PFSK-1 (cell line): ENCODE data around the genes PIK3AP1 and RRP12.

DNA sequence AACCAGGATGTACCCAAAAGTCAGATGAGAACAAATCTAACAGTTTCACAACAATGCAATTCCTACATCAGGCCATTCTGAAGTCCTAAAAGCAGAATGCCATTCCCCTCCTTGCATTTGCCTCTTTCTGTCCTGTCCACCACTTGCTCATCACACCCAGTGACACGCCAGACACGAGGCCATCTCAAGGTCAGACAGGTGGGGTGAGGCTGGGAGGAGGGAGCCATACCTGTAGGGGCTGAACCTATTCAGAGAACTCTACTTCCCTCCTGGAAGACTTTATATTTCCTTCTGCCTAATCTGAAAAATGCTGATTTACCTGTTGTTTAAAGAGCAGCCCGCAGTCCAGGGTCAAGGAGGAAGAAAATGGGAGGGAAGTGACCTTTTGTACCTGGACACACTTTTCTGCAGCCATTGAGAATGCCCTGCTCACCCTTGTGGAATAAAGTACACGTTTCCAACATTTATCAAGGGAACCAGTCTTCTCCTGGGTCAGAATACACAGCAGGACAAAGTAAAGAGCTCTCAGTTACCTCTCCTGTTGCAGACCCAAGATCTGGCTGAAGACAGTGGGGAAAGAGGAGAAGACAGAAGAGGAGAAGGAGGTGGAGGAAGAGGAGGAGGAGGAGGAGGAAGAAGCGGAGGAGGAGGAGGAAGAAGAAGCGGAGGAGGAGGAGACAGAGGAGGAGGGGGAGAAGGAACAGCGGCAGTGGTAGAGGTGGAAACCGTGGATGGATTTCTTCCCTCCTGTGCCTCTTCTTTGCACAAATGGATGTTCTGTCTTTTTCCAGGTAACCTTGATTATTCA lies 1.1 kb upstream of the BLNK start:
- RRBS, result no CpG with 5 or more reads among the region's 8 CpGs

DNA sequence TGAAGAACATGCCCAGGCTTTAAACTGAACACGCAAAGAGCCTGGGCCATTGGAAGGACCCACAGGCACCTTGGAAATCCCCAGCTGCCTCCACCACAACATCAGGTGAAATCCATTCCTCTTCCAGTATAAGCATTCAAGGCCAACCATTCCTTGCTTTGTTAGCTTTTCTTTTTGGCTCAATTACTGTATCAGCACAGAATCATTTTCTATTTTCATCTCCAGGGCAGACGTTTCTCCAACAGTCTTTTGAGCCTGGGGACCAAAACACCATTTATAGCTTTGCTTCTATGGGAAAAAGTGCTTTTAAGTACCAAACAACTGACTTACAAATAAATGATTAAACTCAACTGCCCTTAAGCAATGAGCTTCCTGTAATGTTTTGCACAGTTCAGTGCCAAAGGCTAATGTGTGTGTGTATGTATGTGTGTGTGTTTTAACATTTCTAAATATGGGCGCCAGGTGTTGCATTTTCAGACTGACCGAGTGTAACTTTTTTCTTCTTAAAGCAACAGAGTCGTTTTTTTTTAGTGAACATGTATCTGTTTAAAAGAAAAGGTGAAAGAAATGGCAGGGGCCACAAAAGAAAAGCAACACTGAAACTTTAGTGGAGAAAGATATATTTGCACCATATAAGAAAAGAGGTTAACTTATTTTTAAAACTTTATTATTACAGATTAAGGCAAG lies 16.3 kb upstream of the BLNK start:
- RRBS, result no CpG with 5 or more reads among the region's 5 CpGs

- RRBS, result 2% methylated on average over 16 of the region's 29 CpGs
Observed at GRCh38 chr10:96513081-96513461, 655 bp downstream of the TLL2 start.

GRCh38 chr10:96520773-96521601 lies 7.3 kb upstream of the TLL2 start:
- RRBS, result no CpG with 5 or more reads among the region's 4 CpGs

- RRBS, result no CpG with 5 or more reads among the region's 7 CpGs
Observed at GRCh38 chr10:96545825-96546904, 32.4 kb upstream of the TLL2 start.

- RRBS, result no CpG with 5 or more reads among the region's 12 CpGs
Observed at GRCh38 chr10:96650932-96651686, 64.3 kb upstream of the TM9SF3 start.

DNA sequence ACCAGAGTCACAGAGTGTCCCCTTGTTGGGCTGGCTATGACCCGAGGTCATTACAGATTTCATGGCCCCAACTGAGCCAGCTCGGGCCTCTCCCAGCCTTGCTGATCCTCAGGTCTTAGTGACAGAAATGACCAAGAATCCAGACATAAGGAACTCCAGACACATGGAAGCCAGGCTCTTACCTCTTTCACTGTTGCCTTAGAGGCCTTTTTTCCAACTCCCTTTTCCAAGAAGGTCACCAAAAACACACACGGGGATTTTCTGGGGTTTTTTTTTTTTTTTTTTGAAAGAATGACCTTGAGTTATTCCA lies 44.0 kb downstream of the PIK3AP1 start:
- RRBS, result no CpG with 5 or more reads among the region's 3 CpGs

DNA sequence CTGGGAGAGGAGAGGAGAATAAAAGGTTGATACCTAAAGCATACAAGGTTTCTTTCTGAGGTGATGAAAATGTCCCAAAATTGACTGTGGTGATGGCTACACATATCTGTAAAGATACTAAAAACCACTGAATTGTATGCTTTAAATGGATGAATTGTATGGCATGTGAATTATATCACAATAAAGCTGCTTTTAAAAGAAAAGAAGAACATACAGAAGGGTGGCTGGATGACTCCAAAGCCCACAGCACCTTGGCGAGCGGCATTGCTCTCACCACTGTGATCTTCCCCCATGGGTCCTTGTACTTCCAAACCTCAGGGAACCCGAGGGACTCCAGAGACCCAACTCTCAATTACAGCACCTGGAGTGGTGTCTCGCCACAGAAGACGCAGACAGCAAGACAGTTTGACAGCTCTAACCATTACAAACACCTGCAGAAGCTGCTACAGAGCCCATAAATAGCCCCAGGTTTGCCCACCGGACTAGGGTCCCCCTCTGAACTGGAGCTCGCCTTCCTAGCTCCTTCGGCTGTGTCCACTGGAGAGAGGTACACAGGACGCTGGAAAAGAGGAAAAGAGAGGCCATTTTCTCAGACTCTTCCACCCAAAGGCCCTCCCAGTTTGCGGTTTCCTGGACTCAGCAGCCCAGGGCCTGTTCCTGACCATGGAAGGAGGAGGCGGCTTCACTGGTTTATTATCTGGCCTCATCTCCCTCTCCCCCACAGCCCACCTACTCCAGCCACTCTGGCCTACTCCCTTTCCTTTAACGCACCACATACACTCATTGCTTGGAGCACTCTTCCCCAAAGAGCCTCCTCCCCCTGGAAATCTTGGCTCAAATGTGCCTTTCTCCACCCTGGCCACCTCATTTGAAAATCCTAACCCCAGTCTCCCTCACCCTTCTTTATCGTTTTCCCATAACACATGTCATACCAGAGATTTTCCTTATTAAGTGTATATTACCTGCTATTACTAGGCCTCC lies 1.9 kb downstream of the PIK3AP1 start:
- RRBS, result no CpG with 5 or more reads among the region's 13 CpGs

DNA sequence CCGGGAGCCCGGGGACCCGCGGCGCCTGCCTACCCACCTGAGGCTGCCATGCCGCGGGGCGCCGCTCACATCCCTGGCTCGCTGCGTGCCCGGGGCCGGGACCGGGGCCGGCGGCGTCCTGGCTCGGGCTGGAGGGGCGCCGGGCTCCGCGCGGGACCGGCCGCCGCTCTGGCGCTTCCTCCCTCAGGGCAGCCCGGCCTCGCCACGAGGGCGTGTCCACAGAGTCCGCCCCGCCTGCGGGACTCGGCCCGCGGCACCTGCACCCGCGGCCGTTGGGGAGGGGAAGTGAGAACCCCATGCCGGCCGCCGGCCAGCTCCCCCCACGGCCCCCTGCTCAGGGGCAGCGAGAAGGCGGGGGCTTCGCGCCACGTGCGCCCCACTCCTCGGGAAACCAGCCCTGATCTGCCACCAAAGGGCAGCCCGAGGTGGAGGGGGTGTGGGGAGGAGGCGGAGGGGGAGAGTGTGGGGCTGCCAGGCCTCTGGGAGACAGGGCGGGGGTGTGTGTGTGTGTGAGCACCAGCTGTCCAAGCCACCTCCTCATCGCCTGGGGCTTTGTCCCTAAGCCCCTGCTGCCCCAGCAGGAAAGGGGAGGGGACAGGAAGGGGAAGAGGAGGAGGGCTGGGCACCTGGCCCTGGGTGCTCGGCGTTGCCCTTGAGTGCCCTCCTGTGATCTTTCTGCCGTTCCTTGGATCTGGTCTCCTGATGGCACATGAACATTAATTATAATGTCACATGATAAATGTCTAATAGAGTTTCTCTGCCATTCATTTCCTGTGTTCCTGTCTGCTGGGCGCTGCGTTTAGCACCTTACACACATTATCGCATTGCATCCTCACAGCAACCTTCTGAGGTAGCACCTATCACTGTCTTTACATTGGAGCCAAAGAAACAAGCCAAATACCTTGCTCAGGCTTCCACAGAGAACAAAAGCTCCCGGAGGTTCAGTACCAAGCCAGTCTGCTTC lies at the start of gene PIK3AP1:
Gene PIK3AP1 (minus strand): TSS at position 170 of the 964 bp plus-strand sequence.
- RRBS, result 27% methylated on average over 21 of the region's 62 CpGs

GRCh38 chr10:96721309-96721715 lies 998 bp upstream of the PIK3AP1 start:
- RRBS, result no CpG with 5 or more reads among the region's 4 CpGs

- RRBS, result no CpG with 5 or more reads among the region's 2 CpGs
Observed at GRCh38 chr10:96758455-96758910, 38.2 kb upstream of the PIK3AP1 start.

- RRBS, result no CpG with 5 or more reads among the region's 7 CpGs
Observed at GRCh38 chr10:96872070-96872887, 40.2 kb downstream of the LCOR start.

DNA sequence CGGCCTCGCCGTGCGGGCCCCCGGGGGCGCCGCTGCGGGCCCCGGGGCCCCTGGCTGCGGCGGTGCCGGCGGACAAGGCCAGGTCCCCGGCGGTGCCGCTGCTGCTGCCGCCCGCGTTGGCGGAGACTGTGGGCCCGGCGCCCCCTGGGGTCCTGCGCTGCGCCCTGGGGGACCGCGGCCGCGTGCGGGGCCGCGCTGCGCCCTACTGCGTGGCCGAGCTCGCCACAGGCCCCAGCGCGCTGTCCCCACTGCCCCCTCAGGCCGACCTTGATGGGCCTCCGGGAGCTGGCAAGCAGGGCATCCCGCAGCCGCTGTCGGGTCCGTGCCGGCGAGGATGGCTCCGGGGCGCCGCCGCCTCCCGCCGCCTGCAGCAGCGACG lies 550 bp downstream of the FRAT1 start:
- RRBS, result 14% methylated on average over 18 of the region's 53 CpGs

DNA sequence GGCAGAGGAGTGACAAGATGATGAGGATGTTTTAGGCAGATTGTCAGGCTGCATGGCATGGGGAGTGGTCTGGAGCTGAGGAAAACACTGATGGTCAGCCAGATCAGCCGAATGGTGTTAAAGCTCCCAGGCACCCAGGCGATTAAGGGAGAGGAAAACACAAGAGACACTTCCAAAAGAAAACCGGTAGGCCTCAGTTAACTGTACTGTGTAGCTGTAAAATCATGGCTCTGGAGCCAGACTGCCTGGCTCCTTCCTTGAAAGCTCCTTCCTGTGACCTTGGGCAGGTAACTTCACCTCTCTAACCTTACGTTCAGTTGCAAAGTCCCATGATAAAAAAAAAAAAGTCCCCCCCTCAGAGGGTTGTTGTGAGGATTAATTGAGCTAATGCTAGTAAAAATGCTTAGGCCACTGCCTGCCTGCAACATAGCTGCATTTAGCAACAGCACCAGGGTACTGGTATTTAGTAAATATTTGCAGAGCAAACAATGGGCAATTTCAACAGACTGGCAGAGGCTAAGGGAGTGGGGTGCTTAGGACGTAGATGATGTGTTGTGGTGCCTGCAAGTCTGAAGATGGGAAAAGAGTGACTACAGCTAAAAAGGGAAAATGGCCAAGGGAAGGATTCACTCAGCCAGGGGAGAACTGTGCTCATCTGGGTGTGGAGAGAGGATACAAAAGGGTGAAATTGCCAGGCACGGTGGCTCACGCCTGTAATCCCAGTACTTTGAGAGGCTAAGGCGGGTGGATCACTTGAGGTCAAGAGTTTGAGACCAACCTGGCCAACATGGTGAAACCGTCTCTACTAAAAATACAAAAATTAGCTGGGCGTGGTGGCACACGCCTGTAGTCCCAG lies 6.7 kb downstream of the FRAT2 start:
- RRBS, result no CpG with 5 or more reads among the region's 11 CpGs

DNA sequence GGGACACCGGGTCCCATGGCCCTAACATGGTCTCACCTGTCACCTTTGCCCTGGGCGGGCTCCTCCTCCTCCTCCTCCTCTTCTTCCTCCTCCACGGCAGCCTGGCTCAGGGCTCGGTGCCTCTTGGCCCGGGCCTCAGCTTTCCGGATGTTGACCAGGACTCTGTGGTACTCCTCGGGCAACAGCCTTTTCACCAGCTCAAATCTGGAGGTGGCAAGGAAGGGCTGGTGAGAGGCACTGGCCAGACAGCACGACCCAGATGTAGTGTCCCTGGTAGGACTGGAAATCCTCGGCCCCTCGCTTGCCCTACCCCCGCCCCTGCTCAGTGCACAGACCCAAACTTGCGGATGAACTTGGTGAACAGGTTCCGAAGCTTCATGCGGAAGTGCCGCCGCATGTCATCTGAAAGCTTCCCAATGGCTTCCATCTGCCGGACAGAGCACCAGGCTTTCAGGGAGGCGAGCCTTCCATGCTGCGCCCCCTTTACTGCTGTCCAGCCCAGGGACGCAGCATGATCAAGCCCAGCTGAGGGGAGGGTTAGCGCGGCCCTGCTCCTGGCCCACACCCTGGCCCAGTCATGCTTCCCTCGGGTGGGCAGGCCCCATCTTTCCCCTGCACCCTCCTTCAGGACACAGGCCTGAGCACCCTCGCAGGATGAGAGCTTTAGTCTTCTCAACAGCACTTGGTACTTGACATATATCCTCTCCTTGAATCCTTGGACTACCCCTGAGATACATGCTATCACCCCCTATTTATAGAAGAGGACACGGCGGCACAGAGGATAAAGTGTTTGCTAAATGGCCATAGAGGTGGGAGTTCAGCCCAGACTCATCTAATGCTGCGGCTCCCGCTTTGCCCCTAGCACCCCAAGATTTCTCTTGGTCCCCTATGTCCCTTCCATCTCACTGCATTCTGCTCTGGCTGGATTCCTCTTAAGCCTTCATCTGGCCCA lies 32.5 kb upstream of the FRAT2 start:
- RRBS, result no CpG with 5 or more reads among the region's 28 CpGs

DNA sequence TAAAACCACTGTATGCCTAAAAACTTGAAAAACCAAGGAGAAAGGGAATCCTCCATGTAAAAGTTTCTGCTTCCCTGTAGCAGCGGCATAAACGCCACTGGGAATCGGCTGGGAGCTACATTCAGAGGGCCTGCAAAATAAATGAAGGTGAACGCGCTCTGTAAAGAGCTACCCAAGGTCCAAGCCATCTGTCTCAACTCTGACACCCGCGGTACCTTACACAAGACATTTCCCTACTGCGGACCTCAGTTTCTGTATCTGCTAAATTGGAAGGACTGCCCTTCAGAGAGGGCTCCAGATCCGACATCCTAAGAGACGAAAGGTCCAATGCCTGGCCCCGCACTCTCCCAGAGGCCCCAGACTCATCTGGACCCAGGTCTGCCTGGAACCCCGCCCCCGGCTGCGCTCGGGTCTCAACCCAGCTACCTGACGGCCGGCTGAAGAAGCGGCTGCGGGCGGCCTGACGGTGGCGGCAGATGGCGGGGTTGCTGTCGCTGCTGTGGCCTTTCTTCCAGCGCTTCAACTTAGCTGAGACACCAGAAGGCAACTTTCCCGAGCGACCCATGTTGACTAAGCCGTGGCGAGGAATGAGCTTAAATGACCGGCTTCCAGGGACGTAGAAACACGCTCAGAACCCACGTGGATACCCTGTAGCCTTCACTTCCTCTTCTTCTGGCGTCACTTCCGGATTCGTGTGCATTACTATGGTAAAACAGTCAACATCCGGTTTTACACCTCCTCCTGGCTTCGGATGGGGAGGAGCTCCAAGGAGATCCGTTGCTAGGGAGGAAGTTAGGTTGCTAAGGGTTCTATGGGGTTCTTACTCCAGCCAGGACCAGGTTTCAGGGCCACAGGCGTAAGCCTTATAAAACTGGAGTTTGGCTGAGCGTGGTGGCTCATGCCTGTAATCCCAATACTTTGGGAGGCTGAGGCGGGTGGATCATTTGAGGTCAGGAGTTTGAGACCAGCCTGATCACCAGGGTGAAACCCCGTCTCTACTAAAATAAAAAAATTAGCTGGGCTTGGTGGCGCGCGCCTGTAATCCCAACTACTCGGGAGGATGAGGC lies at the start of gene RRP12:
Gene RRP12 (minus strand): TSS at position 674 of the 1,067 bp plus-strand sequence.
- RRBS, result 1% methylated on average over 5 of the region's 47 CpGs

DNA sequence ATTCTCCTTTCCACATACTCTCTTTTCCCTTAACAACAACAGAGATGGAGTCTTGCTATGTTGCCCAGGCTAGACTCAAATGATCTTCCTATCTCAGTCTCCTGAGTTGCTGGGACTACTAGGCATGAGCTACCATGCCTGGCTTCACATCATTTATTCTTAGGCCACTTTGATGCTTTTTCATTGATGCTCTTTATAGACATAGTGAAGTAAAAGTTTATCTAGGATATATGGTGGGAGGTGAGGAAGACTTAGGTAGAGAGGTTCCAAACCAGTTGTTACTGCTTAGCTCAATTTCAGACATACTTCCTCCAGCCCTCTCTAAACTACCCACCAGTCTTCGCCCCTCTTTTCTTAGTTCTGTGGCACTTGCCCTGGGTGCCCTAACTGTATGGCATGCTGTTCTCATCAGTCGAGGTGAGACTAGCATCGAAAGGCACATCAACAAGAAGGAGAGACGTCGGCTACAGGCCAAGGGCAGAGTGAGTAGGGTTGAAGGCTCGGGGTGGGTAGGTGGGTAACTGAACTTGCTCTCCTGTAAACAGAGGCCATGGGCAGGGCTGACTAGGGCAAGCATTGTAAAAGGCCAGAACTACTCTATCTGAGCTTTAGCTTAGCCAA lies 9.4 kb downstream of the ZDHHC16 start:
- RRBS, result no CpG with 5 or more reads among the region's 6 CpGs

- RRBS, result no CpG with 5 or more reads among the region's 10 CpGs
Observed at GRCh38 chr10:97457971-97458907, 12.3 kb downstream of the ZDHHC16 start.

DNA sequence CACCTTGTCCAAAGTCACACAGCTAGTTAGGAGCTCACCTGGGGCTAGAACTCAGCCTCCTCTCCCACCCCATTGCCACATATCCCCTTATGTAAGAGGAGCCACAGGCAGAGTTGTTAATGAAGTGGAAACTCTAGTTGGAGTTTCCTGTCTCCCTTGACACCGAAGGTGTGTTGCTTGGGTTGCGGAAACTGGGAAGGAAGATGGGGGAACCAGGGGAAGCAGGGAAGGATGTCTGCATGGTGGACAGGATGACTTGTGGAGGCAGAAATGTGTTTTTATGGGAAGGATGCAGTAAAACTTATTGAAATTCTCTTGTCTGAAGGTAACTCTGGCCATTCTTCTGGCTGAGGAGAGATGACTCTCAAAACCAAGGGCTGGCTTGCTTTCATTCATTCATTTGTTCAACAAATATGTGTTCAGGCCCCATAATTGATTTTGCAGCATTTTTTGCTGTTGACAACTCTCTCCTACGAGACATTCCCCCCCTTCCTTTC lies 1.5 kb downstream of the UBTD1 start:
- RRBS, result no CpG with 5 or more reads among the region's 3 CpGs